Lung (tissue), 4 donors: ENCODE data around the gene NMB.

DNA sequence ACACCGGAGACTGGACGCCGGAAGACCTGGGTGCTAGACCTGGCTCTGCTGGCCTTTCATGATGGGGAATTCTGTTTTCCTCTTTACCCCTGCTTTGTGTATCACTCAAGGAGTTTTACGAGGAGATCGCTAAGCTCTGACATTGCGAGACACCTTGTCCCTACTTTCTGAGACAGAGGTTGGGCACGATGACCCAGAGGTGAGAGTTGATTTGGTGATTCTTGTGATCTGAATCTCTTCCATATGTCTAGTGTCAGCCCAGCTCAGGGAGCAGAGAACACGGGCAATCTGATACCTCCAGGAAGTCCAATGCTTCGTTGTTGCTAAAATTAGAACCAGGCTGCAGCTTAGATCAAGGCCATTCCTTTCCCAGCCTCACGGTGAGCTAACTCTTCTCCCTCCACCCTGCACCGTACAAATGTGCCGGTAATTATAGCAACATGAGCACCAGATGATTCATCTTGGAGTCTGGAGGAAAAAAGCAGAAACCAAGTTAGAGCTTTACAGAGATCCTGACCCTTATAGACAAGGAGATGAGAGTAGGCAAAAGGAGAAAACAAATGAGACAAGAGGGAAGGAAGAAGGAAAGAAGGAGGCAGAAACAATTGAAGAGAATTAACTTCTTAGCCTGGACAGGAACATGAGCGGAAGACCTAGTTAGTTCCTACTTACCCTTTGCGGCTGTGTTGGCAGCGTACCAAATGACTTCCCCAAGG, 41.9 kb upstream of the CFAP161 start:
- PRO-cap, result no peak
- RAMPAGE, long total RNA, result no peak
- RRBS, result 70% methylated on average over 1 of the region's 15 CpGs

DNA sequence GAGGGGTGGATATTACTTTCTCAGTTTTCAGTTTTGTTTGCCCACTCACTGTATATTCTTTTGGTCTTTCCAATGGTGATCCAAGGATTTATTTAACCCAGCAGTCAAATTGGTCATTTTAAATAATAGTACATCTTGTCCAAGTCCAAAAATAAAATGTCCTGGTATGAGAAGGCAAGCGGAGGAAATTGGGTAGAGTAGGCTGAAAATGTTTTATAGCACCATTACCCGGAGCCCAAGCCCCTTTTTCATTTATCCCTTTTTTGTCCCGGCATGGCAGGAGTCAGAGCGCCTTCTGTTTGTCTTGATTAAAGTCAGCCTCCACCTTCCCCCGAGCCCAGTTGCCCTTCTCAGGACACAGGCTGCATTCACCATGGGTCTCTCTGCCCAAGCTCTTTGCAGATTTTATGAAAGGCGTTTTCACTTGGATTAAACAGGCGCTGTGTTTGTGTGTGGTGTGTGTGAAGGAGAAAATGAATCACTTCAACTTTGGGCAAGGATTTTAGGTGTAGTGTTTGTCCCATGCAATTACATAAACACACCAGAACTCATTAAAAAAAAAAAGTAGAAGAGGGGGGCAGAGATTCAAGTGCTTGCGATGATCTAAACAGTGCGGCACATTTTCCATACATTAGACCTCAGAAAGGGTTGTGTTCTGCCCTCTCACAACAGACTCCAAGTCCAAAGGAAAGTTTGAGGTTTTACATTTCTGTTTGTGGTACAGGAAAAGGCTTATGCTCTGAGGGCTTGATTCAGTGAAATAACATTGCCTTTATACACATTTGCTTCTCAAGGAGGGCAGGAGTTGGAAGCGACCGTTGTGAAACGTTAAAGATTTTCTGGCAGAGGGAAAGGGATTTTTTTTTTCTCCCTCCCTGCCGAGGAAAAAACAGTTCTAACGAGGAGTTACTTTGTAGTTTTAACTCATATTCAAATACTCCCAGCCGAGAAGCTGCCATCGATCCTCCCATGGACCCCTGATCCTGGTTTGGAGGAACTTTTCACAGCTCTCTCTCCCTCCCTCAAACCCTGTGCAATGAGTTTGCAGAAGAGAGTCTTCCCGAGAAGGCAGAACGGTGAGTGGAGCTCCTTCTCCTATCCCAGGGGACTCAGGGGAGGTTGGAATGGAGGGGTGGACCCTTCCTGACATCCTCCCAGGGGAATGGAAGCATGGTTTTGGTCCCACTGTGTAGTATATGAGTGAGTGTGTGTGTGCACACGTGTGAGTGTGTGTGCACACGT, 14.4 kb upstream of the IL16 start:
- PRO-cap, result no peak
- RAMPAGE, long total RNA, result no peak
- RRBS, result no CpG with 5 or more reads among the region's 20 CpGs

- PRO-cap, result no peak
- RAMPAGE, long total RNA, result no peak
- RRBS, result no CpG with 5 or more reads among the region's 4 CpGs
Measured at GRCh38 chr15:81286351-81287225, 37.4 kb downstream of the STARD5 start.

- PRO-cap, result no peak
- RAMPAGE, long total RNA, result no peak
- RRBS, result no CpG with 5 or more reads among the region's 8 CpGs
Measured at GRCh38 chr15:81309332-81310334, 14.3 kb downstream of the STARD5 start.

DNA sequence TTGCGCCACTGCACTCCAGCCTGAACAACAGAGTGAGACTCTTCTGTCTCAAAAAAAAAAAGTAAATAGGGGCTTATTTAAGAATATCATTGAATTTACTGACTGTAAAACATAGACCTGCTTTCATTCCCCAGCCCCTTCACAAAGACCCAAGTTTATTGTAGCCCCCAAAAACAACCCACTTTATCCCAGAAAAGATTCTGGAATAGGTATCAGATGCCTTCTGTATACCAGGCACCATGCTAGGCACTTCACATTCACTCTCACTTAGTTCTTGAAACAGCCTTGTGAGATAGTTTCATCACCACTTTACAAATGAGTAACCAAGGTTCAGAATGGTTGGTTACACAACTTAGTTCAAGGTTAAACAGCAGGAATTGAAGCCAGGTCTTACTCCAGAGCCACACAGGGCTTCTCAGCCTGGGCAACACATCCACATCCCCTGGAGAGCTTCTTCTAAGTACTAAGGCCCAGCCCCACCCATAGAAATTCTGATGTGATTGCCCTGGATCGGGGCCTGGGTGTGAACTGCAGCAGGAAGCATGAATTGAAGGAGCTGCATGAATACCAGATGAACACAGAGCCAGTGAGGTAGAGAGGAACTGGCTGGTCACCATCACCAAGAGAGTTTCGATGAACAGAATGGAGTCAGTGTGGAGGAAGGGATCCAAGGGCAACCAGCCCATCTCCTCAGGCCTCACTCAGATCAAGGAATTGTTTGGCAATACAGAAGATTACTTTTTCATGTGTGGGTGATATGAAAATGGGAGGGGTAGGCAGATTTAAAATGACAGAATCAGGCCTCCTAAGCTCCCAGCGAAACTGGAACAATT, 18.7 kb downstream of the WHAMM start:
- PRO-cap, result no peak
- RAMPAGE, long total RNA, result no peak
- RRBS, result no CpG with 5 or more reads among the region's 4 CpGs

DNA sequence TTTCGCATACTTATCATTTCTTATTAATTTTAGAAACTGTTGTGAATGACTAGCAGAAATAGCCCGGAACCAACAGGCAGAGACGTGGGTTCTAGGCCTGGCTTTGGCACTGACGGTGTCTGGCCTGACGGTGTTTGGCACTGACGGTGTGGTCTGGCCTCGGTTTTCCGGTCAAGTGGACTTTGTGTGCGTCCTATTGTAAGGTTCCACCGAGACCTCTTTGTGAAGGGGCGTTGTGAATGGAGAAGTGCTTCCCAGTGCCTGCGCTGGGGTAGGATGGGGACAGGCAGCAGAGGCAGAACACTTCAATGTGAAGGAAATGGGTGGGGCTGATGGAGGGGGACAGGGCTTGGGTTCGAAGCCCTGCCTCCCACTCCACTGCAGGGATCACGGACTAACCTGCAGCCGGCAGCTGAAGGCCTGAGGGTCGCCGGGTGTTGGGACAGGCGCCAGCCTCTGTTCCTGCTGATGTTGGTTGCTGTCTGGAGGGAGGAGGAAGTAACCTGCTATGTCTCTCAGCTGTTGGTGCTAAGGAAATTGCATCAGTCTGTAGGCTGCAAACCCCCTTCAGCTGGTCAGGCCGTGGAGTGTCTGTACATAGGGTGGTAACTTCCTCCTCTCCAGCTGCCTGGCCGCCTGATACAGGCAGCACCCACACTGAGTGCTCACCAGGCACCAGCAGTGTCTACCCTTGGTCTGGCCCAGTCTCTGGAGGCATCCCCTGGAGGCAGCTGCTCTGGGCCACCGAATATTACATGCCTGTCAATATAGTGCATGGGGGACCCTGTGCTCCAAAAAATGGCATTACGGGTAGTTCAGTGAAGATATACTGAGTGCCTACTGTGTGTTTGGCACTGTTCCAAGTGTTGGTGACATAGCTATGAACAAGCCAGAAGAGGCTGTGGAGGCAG, 996 bp downstream of the TM6SF1 start:
- PRO-cap, result unidirectional peak, minus-strand start at position 484 of the sequence
- RAMPAGE, long total RNA, result no peak
- RRBS, result 7% methylated on average over 5 of the region's 22 CpGs

DNA sequence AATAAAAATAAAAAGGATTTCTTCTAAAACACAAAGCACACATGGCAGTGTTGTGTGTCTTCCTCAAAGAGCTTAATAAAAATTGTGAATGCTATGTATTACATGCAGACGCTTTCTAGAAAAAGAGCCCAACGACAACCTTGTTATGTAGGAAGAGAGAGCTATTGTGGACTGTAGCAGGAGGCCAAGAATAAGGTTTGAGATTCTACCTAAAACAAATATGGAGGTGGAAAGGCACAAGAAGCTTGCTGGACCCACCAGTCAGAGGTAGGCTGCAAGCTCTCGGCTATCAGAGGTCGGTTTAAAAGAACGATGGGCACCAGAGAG, 1.2 kb downstream of the HDGFL3 start:
- PRO-cap, result no peak
- RAMPAGE, long total RNA, result no peak
- RRBS, result no CpG with 5 or more reads among the region's 5 CpGs

- PRO-cap, result no peak
- RAMPAGE, long total RNA, result no peak
- RRBS, result 95% methylated on average over 8 of the region's 23 CpGs
Measured at GRCh38 chr15:84645344-84646676, 8.3 kb downstream of the WDR73 start.

DNA sequence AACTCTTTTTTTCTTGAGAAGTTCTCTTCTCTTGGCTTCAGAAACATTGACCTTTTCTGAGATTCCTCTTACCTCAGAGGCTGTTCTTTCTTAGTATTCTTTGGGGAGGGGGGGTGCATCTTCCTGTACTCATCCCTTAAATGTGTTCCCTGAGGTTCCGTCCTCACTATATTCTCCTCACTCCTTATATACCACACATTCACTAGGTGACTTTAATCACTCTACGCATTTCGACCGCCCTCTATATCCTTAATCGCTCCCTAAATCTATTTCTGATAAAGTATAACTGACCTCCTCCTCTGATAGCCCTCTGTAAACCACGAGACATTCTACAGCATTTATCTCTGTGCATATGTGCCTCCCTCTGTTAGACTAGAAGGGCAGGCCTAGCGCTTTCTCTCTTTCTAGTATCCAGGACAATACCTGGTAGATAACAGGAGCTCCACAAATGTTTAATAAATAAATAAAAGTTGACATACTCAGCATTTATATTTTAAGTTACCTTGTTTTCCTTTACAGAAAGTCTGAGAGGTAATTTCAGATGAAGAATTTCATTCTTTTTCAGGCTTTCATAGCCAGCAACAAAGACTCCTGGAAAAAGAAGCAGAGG, 1.8 kb downstream of the WDR73 start:
- PRO-cap, result no peak
- RAMPAGE, long total RNA, result no peak
- RRBS, result no CpG with 5 or more reads among the region's 7 CpGs

GRCh38 chr15:84657820-84658966, at the start of gene NMB:
Gene NMB (minus strand): TSS chr15:84658199.
- PRO-cap, result unidirectional peak, minus-strand start at chr15:84658199
- RAMPAGE, long total RNA, result no peak
- RRBS, result 4% methylated on average over 17 of the region's 78 CpGs

DNA sequence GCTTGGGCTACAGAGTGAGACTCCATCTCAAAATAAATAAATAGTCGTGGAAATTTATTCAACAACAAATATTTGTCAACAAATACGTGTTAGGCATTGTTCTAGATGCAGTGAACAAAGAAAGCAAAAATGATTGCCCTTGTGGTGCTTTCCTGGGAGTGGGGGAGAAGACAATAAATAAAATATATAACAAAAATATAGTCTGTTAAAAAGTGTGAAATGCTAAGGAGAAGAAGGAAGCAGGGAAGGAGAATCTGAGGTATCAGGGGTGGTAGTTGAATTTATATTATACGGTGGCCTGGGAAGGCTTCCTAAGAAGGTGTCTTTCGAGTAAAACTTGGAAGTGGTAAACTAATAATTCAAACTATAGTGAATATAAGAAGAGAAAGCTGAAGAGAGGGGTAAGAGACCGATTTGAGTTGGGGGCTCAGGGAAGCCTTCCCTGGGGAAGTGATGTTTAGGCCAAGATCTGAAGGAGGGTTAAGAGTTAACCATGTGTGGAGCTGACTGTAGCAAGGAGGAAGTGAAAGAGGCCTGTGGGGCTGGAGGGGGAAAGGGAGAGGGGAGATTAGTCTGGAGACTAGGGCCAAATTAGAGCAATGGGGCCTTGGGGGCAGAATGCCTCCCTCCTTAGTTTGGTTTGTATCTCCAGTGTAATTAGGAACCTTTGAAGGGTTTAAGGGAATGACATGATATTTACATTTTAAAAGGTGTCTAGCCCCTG, 2.0 kb downstream of the ZNF592 start:
- PRO-cap, result no peak
- RAMPAGE, long total RNA, result no peak
- RRBS, result no CpG with 5 or more reads among the region's 5 CpGs

DNA sequence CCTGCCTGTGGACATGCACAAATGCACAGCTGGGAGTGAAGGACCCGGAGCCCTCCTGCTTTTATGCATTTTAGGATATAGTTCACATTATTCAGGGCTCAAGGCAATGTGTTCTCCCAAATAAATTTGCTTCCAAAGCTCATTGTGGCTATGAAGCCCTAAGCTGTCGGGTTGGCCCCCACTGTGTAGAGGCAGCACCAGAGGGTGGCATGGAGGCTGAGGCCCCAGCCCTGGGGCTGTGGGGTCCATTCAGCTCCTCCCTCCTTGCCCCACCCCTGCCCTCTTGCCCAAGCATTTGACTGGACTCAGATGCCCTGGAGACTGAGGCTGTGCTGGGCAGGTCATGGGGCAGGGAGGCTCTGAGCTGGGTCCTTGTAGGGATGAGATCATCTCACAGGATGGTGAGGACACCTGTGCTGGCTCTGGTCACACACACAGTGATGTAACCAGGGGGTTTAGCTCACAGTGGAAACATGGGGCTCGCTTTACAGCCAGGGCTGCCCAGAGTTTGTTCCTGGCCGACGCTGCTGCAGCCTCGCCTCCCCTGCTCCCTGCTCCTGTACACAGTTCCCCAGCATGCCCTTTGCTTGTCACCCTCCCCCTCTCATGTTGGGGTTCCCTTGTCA, 17.8 kb downstream of the ALPK3 start:
- PRO-cap, result no peak
- RAMPAGE, long total RNA, result no peak
- RRBS, result no CpG with 5 or more reads among the region's 6 CpGs

DNA sequence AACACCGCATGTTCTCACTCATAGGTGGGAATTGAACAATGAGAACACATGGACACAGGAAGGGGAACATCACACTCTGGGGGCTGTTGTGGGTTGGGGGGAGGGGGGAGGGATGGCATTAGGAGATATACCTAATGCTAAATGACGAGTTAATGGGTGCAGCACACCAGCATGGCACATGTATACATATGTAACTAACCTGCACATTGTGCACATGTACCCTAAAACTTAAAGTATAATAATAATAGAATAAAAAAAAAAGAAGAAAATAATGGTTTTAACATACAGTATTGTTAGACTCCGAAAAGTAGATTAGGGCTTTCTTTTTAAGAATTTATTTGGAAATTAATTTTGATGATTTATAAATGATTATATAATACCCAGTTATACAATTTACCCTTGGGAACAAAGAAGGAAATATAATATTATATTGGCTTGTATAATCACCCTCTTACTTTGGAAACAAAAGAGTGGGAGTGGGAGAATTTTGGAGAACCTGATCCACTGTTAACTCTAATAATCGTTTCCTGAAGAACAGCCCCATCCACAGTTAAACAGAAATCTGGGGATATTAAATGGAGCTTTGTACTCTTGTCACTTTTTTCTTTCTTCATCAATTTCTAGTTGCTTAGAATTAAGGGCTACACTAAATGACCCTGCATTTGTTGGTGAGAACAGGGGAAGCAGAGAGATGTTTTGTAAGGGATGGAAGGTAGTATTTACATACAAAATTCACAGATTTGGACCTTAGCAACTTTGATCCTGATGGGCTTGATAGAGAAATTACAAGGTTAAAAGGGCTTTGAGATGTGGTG, 31.0 kb downstream of the PDE8A start:
- PRO-cap, result no peak
- RAMPAGE, long total RNA, result no peak
- RRBS, result no CpG with 5 or more reads among the region's 4 CpGs

- PRO-cap, result no peak
- RAMPAGE, long total RNA, result no peak
- RRBS, result no CpG with 5 or more reads among the region's 5 CpGs
Measured at GRCh38 chr15:85104365-85104968, 122.8 kb downstream of the PDE8A start.

DNA sequence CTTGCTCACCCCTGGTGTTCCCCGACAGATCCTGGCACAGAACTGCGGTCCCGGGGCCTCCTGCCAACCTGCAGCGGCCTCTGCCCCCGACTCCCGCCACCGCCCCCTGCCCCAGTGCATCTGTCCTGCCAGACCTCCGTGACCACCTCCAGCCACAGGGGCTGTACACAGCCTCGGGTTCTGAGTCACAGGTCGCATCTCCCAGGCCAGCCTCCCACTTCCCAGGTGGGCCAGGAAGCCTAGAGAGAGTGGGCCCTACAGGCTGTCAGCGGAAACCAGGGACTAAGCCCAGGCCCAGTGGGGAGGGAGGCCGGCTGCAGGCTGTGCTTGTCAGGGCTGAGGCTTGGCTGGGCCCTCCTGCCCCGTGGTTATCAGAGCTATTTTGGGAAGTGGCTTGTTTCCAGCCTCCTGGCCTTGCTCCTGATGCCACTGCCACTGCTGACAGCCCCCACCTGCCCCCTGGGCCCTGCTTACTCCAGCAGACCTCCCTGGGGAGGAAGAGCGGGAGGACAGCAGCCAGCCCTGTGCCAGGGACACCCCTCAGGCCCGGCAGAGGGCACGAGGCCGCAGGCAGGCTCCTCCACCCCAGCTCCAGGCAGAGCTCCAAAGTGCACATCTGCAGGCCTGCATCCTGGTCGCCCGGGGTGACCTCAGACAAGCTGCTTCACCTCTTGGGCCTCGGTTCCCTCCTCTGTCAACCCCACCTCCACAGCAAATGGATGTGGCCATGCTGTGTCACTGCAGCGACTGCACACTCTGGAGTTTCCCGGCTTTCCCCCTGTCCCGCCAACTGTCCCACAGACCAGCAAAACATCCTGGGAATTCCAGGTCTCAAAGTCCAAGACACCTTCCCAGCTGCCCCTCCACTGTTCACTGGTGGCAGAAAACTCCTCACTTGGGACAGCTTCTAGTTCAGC, 124.1 kb upstream of the AKAP13 start:
- PRO-cap, result no peak
- RAMPAGE, long total RNA, result no peak
- RRBS, result 53% methylated on average over 3 of the region's 23 CpGs

- PRO-cap, result no peak
- RAMPAGE, long total RNA, result no peak
- RRBS, result no CpG with 5 or more reads among the region's 9 CpGs
Measured at GRCh38 chr15:85335436-85335975, 44.9 kb upstream of the AKAP13 start.

DNA sequence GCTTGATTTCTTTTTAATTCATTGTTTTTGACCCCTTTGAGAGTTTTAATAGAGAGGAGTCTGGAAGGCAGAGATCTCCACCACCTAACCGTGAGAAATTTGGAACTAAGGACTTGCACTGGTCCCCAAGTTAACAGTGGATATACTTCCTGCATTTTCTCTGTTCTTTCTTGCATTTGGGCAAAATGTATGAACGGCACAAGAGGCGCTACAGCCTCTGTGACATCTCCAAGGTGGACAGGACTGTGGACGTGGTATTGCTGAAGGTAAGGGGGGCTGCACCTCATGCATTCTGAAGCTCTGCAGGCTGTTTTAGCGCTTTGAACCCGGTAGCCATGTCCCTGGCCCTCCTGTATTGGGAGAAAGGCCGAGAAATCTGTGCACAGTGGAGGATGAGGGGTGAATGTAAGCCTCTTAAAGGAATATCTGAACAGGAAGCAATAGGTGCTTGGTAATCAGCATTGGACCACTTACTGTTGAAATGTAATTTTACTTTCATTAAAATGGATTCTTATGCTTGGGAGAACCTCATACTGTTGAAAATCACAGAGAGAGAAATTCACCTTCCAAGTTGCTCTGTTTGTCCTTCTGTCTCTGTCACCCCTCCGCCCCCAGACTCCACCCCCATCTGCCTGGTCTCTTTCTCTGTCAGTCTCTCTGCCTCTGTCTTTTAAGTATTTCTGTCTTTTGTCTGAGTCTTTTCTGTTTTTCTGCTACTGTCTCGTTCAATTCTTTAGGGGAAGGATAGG, 174.6 kb downstream of the KLHL25 start:
- PRO-cap, result no peak
- RAMPAGE, long total RNA, result no peak
- RRBS, result no CpG with 5 or more reads among the region's 9 CpGs

DNA sequence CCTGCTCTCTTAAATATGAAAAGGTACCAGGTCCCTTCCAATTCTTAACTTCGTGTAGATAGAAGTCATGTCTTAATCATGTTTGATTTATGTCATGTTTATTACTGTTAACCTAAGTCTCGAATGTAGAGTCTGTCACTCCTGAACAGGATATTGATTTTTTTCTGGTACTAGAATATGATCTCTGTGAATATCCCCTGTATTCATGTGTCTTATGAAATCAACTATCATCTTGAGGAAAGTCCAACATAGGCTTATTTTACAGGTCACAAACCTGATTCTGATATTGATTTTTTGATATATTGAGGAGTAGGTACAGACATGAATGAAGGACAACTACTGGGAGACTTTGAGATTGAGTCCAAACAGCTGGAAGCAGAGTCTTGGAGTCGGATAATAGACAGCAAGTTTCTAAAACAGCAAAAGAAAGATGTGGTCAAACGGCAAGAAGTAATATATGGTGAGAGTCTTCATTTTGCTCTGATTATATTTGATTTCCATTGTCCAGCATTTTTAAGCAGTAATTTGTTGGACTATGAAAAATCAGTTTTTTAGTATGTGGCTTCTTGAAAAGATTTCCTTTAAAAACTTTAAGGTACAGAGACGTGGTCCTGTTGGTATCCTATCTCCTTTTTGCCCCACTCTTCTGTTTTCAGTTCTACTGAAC, 76.9 kb downstream of the KLHL25 start:
- PRO-cap, result no peak
- RAMPAGE, long total RNA, result no peak
- RRBS, result no CpG with 5 or more reads among the region's 5 CpGs

GRCh38 chr15:85721785-85722435, 72.8 kb downstream of the KLHL25 start:
- PRO-cap, result no peak
- RAMPAGE, long total RNA, result no peak
- RRBS, result no CpG with 5 or more reads among the region's 8 CpGs

DNA sequence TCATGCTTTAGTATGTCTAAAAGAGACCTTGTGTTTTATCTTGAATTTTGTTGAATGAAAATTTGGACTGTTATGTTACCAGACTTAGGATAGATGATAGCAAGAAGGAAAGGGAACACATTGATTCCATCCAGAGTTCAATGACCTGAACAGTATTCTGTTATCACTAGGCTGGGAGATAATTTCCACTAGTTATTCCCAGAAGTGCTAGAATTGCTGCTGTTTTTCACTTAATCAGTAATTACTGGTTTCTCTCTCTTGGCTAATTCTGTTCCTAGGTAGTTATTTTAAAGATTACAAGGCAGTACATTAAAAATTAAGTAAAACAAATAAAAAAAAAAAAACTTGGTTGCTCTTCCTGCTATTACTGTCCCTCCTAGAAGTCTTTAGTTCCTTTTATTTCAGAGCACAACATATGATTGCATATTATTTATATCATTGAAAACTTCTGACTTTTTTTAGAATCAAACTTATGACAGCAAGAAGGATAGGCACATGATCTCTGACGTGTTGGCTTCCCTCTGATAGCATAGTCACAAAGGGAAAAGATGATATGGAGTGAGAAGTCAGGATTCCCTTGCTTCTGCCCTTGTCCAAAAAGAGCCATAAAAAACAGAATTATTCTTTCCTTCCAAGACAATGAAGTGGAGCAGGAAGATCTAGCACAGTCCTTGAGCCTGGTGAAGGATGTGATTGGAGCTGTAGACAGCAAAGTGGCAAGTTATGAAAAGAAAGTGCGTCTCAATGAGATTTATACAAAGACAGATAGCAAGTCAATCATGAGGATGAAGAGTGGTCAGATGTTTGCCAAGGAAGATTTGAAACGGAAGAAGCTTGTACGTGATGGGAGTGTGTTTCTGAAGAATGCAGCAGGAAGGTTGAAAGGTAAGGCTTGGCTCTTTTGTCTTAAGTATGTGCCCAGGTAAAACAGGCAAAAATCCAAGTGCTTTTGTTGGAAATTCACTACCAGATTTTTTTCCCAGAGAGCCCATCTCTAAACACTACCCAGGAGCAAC, 72.0 kb downstream of the KLHL25 start:
- PRO-cap, result no peak
- RAMPAGE, long total RNA, result no peak
- RRBS, result no CpG with 5 or more reads among the region's 4 CpGs